ENCODE results near the gene RRM2.

DNA sequence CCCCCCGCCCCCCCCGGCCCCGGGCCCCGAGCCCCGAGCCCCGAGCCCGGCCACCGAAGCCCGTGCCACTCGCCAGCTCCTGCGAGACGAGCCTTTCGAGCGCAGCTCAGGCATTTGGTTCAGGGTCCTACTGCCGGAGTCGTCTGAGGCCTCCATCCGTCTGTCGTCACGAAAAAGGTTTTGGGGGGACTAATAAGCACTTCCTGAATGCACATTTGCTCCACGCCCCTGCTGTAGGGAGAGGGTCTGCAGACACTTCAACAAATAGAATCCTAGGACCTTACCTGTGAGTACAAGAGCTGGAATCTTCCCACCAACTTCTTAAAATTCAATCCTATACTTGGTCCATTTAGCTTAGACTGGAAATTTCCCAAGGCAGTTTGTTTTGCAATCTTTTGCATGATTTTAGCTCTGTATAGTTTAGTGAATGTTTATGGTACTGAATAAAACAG is 703 bp upstream of the ADAM17 start:
- PRO-cap: unidirectional peak, minus-strand start at position 182 of the sequence

GRCh38 chr2:9558700-9559298 is 3.2 kb upstream of the ADAM17 start:
- PRO-cap: no peak

- PRO-cap: no peak
Measured at GRCh38 chr2:9656966-9657433, 26.2 kb upstream of the YWHAQ start.

DNA sequence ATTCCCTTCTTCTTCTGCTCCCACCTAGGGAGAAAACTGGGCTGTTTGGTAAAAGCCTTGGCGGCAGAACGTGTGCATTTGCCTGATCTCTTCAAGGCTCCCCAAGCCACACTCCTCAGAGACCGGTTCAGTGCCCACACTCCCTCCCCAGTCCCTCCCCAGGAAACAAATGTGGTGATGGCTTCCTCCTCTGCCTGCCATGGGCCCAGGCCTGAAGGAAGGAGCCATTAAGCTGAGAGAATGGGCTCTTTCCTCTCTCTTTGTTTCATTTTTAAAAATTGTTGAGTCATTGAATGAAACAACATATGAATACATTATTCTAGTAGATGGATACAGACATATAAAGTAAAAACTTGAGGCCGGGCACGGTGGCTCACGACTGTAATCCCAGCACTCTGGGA is 50.6 kb upstream of the YWHAQ start:
- PRO-cap: no peak

DNA sequence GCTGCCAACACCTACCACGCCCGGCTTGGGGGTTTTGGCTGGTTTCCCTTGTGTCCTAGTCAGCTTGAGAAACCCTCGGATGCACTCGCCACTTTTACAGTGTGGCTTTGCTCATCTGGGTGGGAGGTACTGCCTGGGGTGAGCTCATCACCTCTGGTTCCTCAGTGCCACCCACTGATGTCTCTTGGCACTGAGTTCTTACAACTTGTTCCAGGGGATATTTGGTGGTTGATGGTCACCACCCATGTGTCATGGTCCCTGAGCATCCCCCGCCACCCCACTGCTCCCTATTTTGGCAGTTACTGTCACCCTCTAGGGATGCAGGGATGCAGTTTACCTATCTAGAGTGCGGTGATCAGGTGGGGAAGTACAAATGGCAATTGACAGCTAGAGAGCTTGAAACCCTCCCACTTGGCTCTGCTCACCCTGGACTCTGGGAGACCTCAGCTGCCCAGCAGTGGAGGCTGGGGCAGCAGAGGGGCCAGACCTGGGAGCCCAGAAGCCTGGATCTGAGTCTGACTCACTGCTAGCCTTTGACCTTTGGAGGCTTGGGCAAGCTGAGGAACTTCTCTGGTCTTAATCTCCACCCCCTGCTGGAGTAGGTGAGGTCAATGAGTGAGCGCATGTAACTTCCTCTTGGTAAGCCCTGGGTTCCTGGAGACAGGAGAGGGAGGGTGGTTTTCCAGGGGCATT is 72.7 kb upstream of the YWHAQ start:
- PRO-cap: no peak

DNA sequence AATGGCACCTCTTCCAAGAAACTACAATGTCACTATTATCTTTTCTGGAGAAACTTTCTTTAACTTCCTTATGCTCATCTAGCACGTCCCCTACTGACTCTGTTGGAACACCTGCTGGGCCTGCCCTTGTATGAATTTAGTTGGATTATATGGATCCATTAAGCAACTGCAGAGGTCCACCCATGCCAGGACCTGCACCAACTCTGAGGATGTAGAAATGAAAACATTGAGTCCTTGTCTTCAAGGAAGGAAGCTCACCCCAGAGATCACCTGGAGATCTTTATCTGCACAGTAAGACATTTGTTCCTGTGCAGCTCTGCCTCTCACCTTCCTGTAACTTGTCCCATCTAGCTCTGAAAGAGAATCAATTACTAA is 105.1 kb upstream of the YWHAQ start:
- PRO-cap: unidirectional peak, minus-strand start at position 205 of the sequence

DNA sequence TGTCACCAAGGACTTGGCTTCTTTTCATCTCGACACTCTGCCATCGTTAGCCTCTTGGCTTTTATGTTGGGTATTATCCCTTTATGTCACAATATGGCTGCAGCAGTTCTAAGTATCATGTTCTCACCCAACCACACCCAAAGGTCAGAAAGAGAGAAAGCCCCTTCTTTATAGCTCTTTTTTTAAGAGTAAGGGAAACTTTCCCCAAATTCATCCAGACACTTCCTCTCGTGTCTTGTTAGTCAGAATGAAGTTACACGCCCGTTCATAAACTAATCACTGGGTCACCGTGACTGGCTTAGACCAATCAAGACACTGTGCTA is 104.9 kb upstream of the TAF1B start:
- PRO-cap: no peak

DNA sequence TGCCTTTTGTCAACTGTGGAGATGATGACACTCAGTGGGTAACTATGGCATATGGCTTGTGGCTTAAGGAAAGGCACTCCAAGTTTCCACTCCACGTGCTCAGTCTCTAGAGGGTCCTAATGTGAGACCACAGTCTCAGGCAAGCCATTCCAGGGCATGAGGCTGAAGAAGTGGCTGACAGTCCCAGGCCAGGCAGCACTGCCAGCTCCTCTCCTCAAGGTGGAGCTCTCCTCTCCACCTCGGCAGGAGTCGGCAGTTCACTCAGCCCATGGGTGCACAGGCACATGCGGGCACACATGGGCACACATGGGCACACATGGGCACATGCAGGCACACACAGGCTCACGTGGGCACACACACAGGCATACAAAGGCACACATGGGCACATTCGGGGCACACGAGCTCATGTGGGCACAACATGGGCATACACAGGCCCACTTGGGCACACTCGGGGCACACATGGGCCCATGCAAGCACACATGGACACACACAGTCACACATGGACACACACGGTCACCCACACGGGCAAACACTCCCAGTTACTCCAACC is 65.3 kb upstream of the TAF1B start:
- PRO-cap: no peak

- PRO-cap: unidirectional peak, plus-strand start at chr2:10122739
Measured at GRCh38 chr2:10122433-10123580, at the start of gene RRM2. Gene RRM2, plus strand, starts transcription at chr2:10122739.

DNA sequence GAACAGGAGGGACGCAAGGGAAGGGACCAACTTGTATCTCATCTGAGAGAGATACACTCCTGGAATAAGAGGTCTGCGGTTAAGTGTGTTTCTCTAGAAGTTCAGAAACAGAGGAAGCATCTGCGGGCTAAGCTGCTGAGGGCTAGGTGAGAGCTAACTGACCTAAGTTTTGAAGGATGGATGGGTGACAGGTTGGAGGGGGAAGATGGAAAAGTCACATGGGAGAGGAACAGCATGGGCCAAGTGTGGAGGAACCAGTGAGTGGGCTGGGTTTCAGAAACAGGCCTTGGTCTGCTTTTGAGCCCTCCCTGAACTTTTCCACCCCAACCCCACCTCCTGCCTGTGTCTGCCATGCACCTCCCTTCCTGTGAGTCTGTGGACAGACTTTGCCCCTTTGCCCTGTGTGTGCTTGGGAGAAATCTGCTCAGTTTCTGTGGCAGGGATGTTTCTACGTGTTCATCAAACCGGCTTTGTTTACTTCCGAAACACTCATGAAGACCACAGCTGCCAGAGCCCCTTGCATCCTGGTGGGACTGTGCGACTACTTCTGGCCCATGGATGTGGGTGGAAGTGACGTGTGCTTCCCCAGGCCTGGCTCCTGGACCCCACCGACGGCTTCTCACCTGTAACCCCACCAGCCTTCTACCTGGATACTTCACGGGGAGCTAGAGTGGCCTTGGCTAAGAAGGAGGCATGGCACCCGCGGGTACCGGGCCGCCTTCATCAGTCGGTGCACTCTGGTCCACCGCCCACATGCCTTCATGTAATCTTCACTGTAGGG is 1.6 kb upstream of the HPCAL1 start:
- PRO-cap: no peak

- PRO-cap: no peak
Measured at GRCh38 chr2:10301736-10302376, 848 bp upstream of the HPCAL1 start.

DNA sequence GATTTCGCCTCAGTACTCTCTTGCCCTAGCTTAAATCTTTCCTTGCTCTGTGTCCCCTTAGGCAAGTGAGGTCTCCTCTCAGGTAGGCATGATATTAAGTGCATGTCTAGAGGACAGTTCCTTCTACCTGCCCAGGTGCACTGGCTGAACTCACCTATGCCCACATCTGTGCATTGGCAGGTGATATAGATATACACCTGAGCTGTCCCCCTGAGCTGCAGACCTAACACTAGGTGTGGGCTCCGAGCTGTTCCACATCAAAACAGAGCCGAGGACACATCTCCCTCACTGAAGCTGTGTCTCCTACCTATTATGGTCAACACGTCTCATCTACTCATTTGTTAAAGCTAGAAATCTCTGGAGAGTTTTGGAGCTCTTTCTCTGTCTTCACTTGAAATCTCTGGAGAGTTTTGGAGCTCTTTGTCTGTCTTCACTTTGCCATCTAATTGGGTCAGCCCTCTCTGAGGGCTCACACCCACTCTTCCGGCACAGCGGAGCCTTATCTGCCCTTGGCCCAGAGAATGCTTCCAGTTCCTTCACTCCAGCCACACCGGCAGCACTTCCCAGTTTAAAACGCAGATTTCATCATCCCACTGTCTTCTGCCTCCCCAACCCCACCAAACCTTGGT is 4.7 kb downstream of the HPCAL1 start:
- PRO-cap: no peak

- PRO-cap: no peak
Measured at GRCh38 chr2:10308475-10308767, 5.7 kb downstream of the HPCAL1 start.

- PRO-cap: no peak
Measured at GRCh38 chr2:10320120-10321496, 17.9 kb downstream of the HPCAL1 start.

DNA sequence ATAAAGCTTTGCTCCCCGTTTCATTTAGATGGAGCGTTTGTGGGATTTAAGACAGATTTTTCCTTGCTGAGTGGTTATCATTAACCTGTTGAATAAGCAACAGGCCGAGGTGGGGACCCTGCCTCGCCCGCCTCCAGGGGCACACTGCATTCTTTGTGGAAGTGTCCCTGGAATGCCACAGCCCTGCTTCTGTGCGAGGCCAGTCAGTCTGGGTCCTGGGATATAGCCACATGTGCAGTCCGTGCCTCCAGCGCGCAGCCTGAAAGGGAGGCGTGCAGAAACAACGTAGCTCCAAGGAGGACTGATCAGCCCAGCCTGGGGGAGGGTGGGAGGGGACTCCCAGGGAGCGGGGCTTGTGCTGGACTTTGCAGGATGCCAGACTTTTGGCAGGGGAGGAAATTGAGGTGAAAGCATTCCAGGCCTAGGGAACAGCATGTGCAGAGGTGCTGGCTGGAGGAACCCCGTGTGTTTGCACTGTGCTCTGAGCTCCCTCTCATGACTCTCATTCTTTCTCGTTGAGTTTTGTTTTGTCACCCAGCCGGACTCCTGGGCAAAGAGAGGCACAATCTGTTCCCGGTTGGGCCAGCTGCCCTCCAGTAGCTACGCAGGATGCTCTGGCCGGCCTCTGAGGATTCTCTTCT is 39.6 kb downstream of the HPCAL1 start:
- PRO-cap: no peak

DNA sequence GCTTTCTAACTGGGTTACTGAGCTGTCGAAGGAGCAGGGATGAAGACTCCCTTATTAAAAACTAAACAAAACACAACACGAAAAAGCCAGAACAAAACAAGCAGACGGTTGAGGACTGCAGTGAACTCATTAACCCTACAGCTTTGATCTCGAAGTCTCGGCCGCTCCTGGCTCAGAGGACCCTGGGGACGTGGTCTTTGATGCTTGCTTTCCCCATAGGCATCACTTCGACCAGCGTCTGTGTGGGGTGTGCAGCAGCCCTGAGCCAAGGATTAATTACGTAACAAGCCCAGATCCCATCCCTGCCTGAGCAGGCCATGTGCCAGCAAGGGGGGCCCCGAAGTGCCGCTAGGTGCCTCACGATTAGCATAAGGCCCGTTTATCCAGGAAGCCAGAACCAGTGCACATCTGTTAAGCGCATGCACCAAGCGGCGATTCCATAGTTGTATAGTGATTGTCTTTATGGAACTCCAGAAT is 41.4 kb downstream of the HPCAL1 start:
- PRO-cap: no peak

- PRO-cap: bidirectional peak, plus-strand start at chr2:10382501, minus-strand start at chr2:10382390
Measured at GRCh38 chr2:10382080-10383253, 65.7 kb downstream of the ODC1 start.

- PRO-cap: no peak
Measured at GRCh38 chr2:10405838-10406438, 42.2 kb downstream of the ODC1 start.

DNA sequence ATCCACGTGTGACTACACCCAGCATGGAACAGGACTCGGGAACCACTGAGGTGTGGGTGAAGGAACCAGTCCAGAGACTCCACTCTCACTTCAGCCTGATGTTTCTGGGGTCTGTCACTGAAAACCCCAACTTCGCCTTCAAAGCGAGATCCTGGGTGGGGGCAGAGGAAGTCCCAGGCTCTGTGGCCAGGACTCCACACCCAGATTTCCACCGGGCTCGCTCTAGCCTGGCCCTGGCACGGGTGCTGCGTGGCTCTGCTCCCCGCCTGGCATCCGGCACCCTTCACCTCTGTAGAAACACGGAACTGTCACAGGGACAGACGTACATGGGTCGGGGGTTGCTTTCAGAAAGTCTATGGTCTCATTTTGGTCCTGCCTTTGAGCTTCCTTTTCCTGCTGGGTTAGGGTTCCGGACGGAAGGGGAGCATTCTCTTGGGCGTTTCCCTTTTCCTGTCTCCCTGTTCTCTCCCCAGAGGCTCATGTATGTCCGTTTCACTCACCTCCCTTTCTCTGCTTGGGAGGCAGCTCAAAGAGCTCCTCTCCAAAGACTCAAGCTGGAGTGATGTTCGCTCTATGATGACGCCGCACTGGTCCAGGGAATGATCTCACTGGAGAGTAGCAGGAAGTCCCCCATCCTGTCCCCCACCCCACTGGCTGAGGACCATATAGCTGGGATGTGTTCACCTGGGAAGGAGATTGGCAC is 41.5 kb downstream of the ODC1 start:
- PRO-cap: no peak

DNA sequence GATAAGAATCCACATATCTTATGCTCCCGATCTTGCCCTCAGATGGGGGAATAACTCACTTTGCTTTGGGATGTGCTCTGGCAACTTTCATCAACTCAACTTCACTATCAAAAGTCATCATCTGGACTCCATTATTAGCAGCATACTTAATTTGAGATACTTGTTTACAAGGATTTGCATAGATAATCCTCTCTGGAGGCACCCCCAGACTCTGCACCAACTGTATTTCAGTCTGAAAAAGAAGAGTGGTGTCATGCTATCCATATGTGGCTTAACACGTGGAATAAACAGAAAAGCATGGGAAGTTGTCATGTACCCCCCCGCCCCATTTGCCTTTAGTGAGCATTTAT is 4.1 kb downstream of the ODC1 start:
- PRO-cap: no peak

Data from colic lymph node (tissue), 1 donor.